Metastatic Breast Carcinoma in the Brain (tissue), 10 donors: ENCODE measurements around the genes UPP2 and ITGB6.

DNA sequence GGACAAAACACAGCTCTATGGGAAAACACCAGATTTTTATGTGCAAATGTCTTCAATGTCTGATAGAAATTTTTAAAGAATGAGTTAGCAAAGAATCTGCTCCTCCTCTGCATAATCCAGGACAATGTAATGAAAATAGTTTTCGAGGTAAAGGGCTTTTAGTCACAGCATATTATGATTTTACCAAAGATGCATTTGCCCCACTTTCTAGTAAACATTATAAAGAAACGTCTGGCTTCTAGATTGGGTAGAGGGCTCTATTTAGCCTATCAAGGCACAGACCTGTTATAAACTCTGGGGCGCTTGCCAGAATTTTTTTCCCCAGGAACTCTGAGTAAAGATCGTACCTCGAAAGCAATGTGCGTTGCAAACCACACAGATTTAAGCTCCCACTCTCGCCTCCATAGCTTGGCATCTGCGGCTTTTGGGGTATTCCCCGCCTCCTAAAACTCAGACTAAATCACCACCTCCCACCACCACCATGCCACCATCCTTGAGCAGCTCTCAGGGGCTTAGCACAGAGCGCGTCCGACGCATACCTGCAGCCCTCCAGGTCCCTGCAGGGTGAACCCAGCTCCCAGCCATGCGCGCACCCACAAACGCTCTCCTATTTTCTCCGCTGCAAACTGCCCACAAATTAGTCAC, 894 bp downstream of the ACVR1C start:
- PRO-cap, 10 experiments: no peak in any of the 10 experiments

- PRO-cap, 10 experiments: no peak in any of the 10 experiments
Observed at GRCh38 chr2:157789209-157789799, 86.8 kb downstream of the ACVR1 start.

DNA sequence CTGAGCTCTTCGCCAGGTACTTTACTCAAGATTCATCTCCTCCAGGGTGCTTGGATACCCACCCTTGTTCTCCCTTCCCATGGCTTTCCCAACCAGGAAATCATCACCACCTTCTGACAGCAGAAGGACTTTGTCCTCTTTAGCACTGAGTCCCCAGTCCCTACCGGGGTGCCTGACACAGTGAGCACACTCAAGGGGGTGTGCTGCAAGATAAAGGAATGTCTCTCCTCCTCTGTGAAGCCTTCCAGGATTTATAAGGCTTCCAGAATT, 39.6 kb downstream of the ACVR1 start:
- PRO-cap, 10 experiments: no peak in any of the 10 experiments

- PRO-cap, 10 experiments: no peak in any of the 10 experiments
Observed at GRCh38 chr2:157856097-157856734, 19.9 kb downstream of the ACVR1 start.

- PRO-cap, 10 experiments: no peak in any of the 10 experiments
Observed at GRCh38 chr2:158101541-158102040, at the start of gene UPP2. Gene UPP2 (plus strand): TSS chr2:158101876.

DNA sequence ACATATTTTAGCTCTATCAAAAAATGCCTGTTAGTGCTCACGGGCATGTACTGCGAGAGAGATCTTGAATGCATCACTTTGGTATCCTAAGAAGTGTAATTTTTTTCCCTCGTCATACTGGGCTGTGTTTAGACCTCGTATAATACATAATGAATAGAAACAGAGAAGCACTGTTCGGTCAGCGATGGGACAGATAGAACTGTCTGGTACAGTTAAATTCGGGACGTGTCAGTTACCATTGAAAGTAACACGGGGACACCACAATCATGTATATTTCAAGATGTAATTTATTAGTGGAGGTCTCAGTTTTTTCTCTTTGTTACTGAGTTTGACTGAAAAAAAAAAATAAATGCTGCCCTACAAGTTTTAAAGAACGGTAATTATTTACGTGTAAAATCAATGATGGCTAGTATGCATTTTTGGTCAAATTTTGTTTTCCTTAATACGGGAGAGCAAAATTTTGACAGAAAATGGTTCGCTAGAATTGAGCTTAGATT, 1.9 kb downstream of the PKP4 start:
- PRO-cap, 10 experiments: peak in 1 of 10 experiments; most common plus-strand start position 170 of the sequence (in 1)

GRCh38 chr2:158599678-158600553, 143.2 kb downstream of the PKP4 start:
- PRO-cap, 10 experiments: no peak in any of the 10 experiments

GRCh38 chr2:158680389-158681122, 114.6 kb upstream of the DAPL1 start:
- PRO-cap, 10 experiments: no peak in any of the 10 experiments

DNA sequence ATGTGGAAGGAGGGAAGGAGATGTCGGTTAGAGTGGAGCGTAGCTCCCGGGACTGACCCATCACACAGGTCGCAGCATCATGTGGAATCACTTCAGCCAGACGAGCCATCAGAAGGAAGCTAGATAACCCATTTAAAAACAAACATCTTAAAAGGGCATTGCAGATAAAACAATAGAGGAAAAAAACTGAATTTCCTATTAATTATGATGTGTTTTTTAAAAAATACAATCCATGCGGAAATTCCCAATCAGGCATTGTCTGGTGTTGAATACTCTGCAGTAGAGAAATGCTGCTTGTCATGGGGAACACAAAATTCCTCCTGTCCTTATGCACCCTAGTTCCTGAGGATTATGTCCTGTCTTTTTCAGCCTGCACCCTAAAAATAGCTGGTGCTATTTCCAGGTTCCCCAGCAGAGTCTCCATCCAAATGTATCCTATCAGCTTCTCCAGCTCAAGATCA, 77.2 kb upstream of the DAPL1 start:
- PRO-cap, 10 experiments: no peak in any of the 10 experiments

- PRO-cap, 10 experiments: no peak in any of the 10 experiments
Observed at GRCh38 chr2:158745046-158746016, 49.8 kb upstream of the DAPL1 start.

DNA sequence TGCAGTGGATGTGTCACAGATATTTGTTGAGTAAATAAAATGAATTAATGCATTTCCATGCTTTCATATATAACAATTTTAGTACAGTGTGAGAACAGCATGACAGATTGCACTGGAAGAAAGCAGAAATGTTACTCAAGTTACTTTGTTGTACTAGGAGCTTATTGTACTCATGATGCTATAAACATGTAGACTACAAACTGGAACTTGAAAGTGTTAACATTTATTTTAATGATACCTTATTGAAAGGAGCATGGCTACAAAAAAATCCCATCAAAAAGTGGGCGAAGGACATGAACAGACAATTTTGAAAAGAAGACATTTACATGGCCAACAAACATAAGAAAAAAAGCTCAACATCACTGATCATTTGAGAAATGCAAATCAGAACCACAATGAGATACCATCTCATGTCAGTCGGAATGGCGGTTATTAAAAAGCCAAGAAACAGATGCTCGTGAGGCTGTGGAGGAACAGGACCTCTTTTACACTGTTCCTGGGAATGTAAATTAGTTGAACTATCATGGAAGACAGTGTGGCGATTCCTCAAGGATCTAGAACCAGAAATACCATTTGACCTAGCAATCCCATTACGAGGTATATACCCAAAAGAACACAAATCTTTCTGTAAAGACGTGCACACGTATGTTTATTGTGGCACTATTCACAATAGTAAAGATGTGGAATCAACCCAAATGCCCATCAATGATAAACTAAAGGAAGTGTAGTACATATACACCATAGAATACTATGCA, 158.6 kb downstream of the TANC1 start:
- PRO-cap, 10 experiments: no peak in any of the 10 experiments

DNA sequence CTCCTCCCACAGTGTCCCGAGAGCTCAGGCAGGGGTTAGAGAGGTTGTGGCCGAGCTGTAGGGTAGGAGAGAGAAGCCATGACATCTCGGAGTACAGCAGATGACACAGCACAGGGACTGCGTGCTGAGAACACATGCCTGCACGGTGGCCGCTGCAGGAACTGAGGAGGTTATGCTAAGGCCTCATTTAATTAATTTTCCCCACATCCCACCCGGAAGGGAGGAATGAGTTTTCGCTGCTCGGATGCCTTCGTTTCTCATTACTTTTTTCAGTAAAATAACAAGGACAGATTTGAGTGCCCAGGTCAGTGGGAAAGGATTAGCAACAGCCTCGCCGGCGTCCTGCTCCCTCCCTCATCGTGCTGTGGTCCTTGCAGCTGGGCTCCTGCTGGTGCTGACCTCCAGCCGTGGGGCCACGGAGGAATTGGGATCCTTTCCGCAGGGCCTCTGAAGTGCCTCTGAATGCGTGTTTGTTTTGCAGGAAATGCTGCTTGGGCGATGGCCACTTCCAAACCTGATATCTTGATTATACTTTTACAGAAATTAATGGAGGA, 61.2 kb downstream of the WDSUB1 start:
- PRO-cap, 10 experiments: no peak in any of the 10 experiments

GRCh38 chr2:159372932-159373415, 86.5 kb upstream of the WDSUB1 start:
- PRO-cap, 10 experiments: no peak in any of the 10 experiments

DNA sequence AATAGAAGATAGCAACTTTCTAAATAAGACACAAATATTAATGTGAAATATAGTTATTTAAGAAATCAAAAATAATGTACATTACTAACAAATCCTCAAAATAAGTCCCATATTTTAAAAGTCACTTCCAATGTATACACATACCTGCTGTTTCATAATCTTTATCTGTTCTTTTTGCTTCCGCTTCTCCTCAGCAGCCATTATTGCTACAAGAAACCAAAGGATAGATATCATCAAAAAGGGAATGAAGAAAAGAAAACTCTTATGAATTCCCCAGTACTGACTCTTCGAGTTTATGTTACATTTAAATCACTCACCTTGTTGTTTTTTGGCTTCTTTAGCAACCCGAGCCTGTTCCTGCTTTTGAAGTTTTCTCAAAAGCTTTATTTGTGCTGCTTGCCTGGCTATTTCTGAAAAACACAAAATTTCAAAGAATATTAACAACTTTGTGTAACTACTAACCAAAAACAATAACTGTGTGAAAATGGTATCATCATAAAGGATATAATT, 118.3 kb upstream of the WDSUB1 start:
- PRO-cap, 10 experiments: no peak in any of the 10 experiments

- PRO-cap, 10 experiments: no peak in any of the 10 experiments
Observed at GRCh38 chr2:159713594-159713942, 1.3 kb downstream of the MARCHF7 start.

GRCh38 chr2:160041930-160042286, 20.5 kb downstream of the PLA2R1 start:
- PRO-cap, 10 experiments: no peak in any of the 10 experiments

GRCh38 chr2:160051254-160051568, 11.2 kb downstream of the PLA2R1 start:
- PRO-cap, 10 experiments: peak in 1 of 10 experiments; most common minus-strand start chr2:160051423 (in 1)

DNA sequence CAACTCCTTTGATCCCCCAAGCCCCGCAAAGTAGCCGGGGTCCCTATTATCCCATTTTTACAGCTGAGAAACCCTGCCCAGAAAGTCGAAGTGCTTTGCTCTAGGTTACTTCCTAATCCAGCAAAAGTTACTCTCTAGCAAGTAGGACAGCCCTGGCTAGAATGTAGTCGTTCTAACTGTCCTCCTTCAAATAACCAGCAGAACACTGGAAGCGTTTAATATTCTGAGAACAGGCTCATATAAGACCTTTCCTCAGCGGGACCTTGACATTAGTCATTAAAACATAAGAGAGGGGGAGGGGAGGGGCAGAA, 647 bp upstream of the PLA2R1 start:
- PRO-cap, 10 experiments: no peak in any of the 10 experiments

DNA sequence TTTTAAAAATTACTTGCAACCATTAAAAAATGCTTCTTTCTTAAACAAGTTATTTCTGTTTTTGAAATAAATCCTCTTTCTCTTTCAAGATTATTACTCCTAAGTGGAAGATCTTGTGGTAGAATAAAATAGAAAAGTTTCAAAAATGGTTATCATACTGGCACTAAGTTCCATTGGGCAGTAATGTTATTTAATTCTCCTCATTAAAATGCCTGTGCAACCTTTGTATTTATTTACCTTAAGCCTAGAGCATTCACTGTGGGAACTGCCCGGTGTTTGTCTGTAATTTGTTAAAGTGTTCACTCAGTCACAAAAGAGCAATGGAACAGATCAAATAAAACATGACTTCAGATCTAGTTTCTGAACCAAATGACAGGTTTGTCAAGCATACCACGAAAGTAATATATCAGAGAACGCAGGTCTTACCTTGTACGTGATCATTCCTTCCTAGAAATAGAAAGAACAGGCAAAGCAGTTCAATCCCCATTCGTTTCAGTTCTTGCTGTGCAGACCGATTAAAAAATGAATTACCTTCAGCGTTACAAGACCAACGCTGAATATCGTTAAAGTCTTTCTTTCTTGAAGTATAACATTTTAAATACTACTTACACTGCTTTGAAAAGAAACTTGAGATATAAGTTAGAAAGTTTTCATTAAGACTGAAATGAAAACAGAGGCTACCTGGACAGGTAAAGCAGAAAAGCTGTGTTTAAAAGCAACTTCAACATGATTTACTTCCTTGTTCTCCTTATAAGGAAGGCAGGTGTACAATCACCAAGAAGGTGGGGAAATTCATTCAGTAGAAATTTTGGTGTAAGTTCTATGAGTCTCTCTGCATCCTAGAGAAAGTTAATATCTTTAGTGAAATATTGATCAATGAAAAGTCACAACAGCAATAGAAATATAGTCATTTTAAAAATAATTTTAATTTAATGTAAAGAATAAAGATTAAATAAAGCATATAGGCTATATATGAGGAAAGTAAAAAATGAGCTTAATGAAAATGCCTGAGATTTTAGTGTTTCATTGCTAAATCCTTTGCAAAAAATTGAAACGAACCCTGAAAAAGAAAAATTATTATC, at the start of gene ITGB6:
TSS of gene ITGB6 (minus strand) at position 696 of the 1,082 bp plus-strand sequence.
- PRO-cap, 10 experiments: peak in 4 of 10 experiments; most common plus-strand start position 306 of the sequence (in 4); most common minus-strand start position 455 of the sequence (in 2)

DNA sequence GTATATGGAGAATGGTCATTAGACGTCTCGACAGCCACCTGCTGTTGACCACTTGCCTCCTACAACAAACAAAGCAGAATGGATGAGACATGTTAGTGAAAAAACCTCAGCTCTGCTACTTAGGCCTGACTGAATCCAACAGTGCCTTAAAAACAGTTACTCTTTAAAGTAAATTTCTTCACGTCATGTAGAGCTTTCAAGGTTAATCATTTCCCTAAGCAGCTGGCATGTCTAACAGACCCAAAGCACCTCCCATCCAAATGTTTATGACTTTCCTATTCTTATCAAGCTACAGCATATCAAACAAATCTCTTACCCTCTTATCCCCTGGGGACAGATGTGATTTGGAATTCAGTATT, 75.6 kb upstream of the ITGB6 start:
- PRO-cap, 10 experiments: peak in 1 of 10 experiments; most common minus-strand start position 137 of the sequence (in 1)